ENCODE results near the gene SLC13A4.

GRCh38 chr7:135160033-135160806, 10.3 kb downstream of the CYREN start:
- RRBS = no CpG with 5 or more reads among the region's 5 CpGs

- RRBS = no CpG with 5 or more reads among the region's 5 CpGs
Measured at GRCh38 chr7:135253868-135254547, 20.4 kb downstream of the STRA8 start.

DNA sequence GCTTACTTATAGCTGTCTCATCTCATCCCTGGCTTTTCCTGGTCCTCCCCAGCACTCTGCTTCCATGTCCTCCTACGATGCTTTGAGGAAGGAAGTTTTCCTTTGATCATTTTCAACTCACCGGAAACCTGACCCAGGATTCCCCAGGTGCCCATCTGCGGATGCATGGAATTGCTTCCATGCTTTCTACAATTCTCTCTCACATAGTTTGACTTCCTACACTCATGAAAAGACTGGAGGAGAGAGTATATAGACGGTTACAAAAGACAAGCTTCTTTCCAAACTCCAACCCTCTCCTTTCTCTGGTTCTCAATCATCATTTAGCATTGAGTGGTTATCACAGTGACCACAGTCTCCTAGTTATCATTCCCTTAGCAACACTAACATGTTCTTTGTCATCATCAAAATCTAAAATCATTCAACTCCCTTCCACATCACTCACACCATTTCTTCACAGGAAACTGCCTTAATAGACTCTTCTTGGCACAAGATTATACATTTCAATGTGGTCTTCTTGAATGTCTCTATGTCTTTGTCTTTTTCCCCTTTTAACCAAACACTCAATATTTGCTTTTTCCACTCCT, 126.4 kb downstream of the CNOT4 start:
- RRBS = no CpG with 5 or more reads among the region's 4 CpGs

GRCh38 chr7:135508627-135509157, 1.2 kb downstream of the CNOT4 start:
- RRBS = under 1% methylated on average over 5 of the region's 12 CpGs

- RRBS = no CpG with 5 or more reads among the region's 19 CpGs
Measured at GRCh38 chr7:135728045-135728941, at the start of gene SLC13A4. SLC13A4 (minus strand) TSS chr7:135728186.

- RRBS = no CpG with 5 or more reads among the region's 13 CpGs
Measured at GRCh38 chr7:135755258-135755752, 6.7 kb upstream of the FAM180A start.

DNA sequence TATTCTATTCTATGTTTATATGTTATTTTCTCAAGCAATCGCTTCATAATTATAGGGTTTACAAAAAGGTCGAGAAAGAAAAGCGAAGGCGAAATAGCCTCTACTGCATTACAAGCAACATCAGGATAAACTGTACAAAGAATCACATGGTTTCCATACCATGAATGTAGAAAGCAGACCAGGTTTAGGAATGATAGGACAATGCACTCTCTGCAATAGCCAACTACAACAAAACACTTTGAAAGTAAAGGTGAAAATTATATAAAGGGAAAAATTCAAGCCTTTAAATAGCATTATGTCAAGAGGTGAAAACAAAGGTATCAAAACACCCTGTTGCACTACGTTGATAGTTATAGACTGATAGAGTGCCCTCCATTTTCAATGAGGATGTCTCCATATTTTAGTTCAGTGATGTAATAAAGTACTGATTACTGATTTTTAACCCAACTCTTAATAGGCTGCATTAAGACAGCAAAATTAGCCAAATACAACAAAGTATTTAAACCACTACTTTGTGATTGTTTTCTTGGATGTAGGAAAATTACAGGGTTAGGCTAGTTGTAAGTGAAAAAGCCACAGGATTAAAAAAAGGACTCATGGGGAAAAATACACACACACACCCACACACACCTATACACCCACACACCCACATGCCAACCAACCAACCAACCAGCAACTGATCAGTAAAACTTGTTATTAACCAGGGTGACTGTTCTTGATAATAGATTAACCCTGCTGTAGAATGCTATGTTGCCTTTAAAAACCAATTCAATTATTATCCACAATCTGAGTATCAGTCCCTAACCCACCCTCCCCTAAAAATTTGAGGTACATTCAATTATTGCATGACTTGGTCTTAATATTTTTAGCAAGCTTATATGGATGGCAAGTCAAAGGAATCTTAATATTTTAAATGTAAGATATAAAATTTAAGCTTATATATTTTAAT, 49.2 kb downstream of the MTPN start:
- RRBS = no CpG with 5 or more reads among the region's 5 CpGs

DNA sequence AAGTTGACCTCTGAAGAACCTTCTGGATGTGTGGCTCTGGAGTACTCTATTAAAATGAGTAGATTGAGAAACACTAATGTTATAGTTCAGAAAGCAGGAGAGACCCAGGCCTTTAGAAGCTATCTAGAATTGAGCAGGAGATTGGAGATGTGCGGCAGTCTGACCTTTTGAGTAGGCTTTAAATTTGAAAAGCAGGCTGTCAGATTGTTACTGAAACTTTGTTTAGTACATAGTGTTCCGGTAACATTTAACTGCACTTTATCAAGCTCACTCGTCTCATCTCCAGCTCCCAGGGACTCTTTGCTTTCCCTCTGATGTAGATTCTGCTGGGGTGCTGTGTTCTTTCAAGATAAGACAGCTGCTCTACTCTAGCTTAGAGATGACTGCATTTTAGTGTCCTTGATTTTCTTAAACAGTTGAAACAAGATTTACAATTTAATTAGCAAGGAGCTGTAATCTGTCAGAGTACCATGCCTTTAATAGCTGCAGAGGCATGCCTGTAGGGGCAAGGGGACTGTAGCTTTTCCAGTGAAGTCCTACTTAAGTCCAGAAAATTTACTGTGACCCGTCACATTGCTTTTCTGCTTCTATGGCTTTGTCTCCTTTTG, 56.3 kb upstream of the MTPN start:
- RRBS = no CpG with 5 or more reads among the region's 4 CpGs

- RRBS = no CpG with 5 or more reads among the region's 3 CpGs
Measured at GRCh38 chr7:136086779-136087163, 109.6 kb upstream of the MTPN start.

DNA sequence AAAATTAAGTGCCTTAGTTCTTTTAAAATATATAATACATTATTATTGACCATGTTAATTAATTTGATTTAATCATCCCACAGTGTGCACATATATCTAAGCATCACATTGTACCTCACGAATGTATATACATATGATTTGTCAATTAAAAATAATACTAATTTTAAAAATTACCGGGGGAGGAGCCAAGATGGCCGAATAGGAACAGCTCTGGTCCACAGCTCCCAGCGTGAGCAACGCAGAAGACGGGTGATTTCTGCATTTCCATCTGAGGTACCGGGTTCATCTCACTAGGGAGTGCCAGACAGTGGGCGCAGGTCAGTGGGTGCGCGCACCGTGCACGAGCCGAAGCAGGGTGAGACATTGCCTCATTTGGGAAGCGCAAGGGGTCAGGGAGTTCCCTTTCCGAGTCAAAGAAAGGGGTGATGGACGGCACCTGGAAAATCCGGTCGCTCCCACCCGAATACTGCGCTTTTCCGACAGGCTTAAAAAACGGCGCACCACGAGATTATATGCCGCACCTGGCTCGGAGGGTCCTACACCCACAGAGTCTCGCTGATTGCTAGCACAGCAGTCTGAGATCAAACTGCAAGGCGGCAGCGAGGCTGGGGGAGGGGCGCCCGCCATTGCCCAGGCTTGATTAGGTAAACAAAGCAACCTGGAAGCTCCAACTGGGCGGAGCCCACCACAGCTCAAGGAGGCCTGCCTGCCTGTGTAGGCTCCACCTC, 161.9 kb downstream of the PTN start:
- RRBS = no CpG with 5 or more reads among the region's 32 CpGs

GRCh38 chr7:137513518-137514177, 170.1 kb upstream of the PTN start:
- RRBS = no CpG with 5 or more reads among the region's 14 CpGs

- RRBS = no CpG with 5 or more reads among the region's 5 CpGs
Measured at GRCh38 chr7:137880337-137880825, 33.6 kb upstream of the DGKI start.

DNA sequence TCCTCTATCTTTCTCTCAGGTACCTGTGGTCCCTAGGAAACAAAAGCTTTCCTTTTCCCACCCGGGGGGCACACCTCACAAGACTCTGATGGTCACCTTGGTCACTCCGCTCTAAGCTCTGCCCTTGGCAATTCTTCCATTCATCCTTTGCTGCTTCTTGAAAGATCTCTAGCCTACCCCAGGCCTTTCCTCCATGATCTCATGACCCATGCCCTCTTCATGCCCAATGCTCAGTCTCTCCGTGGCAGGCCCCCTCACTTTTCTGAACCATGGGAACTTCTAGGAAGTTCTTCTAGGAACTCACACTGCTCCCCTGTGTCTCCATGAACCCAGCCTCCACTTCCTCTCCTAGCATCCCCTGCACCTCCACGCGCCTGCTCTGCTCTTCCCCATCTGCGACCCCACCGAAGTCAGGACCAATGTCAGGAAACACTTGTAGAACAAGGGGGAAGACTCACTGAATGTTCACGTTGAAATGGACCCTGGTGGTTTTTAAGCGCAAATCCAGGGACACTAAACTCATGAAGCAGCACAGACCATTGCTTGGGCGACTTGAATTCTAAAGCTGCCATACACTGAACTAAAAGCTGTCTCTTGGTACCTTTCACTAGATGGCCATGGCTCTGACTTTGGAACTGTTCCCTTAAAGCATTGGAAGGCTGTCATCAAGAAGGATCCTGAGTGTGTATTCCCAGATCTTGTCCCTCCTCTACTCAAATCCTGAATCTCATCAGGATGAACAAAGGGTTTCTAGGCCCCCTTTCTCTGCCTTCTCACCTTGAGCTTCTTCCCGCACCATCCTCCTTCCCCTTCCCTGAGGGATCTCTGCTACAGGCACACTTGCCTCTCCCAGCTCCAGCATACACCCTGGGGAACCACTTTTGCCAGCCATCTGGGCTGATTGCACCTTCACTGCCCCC, 40.0 kb downstream of the CREB3L2 start:
- RRBS = no CpG with 5 or more reads among the region's 11 CpGs

- RRBS = no CpG with 5 or more reads among the region's 8 CpGs
Measured at GRCh38 chr7:137985213-137985922, 16.5 kb downstream of the CREB3L2 start.

- RRBS = no CpG with 5 or more reads among the region's 6 CpGs
Measured at GRCh38 chr7:137990232-137990766, 11.6 kb downstream of the CREB3L2 start.

- RRBS = no CpG with 5 or more reads among the region's 3 CpGs
Measured at GRCh38 chr7:138257645-138258293, 181.5 kb downstream of the AKR1D1 start.

- RRBS = no CpG with 5 or more reads among the region's 3 CpGs
Measured at GRCh38 chr7:138313900-138314386, 146.1 kb upstream of the TRIM24 start.

GRCh38 chr7:138773724-138774311, 24.0 kb upstream of the TMEM213 start:
- RRBS = 52% methylated on average over 2 of the region's 15 CpGs

- RRBS = no CpG with 5 or more reads among the region's 45 CpGs
Measured at GRCh38 chr7:138981794-138982535, 776 bp upstream of the KIAA1549 start.

- RRBS = no CpG with 5 or more reads among the region's 9 CpGs
Measured at GRCh38 chr7:139068335-139068896, 32.6 kb upstream of the ZC3HAV1L start.